Cardiac septum (tissue), 1 donor: ENCODE measurements around a stretch of chr15.

- PRO-cap, result no peak
Observed at GRCh38 chr15:67076224-67077052, 11.0 kb downstream of the SMAD3 start.

GRCh38 chr15:67108288-67108939 is 43.0 kb downstream of the SMAD3 start:
- PRO-cap, result no peak

DNA sequence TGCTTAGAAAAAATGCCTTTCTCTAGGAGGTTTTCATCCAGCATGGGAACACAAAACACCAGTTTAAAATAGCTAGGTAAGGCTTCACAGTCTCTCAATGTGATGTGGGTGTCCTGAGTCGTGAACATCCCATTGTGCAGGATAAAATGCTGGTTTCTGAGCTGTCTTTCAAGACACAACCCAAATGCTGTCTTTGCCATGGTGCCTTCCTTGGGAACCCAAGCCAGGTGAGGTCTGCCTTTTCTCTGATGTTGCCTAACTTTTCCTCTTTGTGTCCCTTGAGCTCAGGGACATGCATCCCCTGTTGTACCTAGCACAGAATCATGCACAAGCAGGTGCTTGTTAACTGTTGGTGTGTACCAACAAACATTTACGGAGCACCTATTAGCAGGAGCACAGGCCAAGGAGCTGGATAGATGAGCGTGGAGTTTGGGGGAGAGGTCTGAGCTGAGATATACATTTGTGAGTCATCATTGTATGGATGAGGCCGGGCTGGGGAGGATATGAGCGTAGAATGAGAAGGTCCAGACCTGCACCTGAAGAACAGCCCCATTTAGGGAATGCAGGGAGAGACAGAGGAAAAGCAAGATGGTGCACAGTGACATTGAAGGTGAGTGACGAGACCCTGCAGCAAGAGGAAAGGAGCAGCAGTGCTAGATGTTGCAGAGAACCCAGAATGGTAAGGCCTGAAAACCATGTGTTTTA is 53.3 kb downstream of the SMAD3 start:
- PRO-cap, result no peak

DNA sequence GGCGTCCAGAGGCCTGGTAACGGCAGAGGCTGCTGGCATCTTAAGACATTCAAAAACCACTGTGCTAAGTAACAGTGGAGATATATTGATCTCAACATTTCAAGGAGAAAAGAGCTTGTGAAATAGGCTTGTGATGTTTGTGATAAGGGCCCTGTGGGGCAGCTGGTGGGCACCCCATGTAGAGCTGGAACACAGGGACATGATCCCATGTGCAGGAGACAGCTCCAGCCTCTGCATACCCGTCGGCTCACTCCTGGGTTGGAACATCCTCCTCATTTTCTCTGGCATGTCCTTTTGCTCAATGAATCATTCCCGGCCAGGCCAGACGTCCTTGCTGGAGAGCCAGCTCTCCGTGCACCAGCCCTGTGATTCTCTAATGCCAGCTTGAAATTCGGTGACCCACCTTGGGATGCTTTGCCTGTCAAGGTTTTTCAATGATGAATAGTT is 77.3 kb downstream of the SMAD3 start:
- PRO-cap, result no peak

- PRO-cap, result no peak
Observed at GRCh38 chr15:67176642-67176993, 77.8 kb downstream of the AAGAB start.

GRCh38 chr15:67240990-67241686 is 13.3 kb downstream of the AAGAB start:
- PRO-cap, result no peak

DNA sequence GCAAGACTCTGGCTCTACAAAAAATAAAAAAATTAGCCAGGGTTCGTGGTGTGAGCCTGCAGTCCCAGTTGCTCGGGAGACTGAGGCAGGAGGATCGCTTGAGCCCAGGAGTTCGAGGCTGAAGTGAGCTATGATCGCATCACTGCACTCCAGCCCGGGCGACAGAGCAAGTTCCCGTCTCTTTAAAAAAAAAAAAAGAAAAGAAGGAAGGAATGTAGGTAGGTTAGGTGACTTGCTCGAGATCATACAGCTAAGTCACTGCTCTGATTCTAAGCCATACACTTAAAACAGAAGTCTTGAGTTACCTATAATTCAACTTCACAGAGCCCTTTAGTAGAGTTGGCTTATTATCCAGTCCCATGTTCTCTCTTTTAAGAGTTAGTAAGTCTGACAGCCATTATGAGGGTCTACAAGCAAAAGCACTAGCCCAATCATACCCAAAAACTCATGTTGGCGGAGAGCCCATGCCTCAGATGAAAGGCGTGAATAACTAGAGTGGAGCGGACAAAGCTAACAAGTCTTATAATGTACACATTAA is 819 bp downstream of the AAGAB start:
- PRO-cap, result no peak

GRCh38 chr15:67542327-67542501 is 289 bp upstream of the MAP2K5 start:
- PRO-cap, result no peak

DNA sequence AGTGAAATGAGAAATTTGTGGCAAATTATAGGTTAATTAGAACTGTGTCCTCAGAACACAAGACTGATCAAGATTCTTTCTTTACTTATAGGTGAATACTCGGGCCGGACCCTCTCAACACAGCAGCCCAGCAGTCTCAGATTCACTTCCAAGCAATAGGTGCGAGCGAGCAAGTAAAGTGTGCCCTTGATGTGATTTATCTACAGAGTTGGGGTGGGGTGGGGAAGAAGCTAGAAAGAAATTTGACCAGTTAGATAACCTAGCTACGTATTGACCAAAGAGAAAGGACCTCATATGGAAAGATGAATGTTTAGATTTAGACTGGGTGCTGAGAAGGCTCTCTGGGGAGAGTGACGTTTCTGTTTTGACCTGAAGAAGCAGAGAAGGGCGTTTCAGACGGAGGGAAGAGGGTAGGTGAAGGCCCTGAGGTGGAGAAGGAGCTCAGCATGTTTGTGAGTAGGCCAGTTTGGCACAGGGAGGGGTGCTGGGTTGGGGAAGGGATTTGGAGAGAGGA is 44.3 kb downstream of the MAP2K5 start:
- PRO-cap, result no peak

- PRO-cap, result no peak
Observed at GRCh38 chr15:67762931-67763553, 62.3 kb upstream of the SKOR1 start.

DNA sequence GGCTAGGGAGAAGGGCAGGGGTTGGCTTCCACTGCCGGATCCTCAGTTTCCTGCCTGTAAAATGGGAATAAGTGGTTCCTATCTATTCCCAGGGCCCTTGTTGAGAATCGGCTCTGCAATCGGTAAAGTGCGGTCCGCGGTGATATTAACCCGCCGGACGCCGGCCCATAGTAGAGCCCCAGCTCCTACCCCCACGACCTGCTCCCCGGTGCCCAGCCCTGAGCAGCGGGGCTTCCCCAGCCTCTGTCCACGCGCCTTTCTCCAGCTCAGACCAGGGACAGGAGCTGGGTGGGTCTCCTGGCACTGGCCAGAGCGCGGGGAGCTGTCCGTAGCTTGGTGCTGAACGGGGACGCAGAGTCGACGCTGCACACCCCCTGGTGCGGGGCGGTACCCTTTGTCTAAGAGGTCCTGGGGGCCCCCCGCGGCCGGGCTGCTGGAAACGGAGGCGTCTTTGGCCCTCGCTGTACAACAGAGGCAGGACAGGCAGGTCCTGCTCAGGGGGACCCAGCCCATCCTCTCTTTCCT is 4.5 kb upstream of the SKOR1 start:
- PRO-cap, result no peak

GRCh38 chr15:67851307-67851738 is 26.0 kb downstream of the SKOR1 start:
- PRO-cap, result no peak

DNA sequence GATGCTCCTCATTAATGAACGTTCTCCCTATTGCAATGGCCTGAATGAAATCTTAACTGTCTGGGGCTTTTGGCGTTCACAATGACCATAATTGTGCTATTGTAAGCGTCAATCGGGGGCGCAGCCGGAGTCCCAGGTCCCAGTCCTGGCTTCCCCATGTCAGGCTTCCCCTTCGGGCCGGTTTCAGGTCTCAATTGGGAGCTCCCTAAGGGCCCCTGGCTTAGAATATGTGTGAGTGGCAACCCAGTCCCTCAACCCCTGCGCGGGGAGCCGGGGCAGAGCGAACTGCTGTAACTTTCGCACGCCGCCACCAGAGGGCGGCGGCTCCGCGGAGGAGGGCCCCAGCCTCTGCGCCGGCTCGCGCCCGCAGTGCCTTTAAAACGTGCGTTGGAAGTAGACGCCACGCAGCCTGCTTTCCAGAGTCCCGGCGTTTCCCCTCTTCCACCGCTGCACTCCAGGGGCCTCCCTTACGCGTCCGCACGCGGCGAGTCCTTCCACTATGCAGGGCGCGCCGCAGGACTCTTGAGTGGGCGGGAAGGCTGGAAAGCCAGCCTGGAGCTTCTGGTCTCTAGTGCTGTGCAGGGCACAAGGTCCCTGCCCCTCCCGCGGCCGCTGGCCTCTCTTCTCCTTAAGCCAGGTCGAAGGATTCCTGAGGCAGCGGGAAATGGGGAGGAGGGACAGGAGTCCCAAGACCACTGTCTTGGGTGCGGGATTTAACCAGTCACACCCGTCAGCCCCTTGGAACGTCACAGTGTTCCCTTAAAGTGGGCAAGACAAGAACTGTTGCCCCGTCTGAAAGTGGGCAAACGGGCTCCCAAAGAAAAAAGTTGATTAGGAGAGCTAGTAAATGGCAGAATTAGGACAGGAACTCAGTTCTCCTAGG is 38.2 kb downstream of the SKOR1 start:
- PRO-cap, result no peak

GRCh38 chr15:68147849-68148404 is 57.2 kb downstream of the CALML4 start:
- PRO-cap, result no peak

DNA sequence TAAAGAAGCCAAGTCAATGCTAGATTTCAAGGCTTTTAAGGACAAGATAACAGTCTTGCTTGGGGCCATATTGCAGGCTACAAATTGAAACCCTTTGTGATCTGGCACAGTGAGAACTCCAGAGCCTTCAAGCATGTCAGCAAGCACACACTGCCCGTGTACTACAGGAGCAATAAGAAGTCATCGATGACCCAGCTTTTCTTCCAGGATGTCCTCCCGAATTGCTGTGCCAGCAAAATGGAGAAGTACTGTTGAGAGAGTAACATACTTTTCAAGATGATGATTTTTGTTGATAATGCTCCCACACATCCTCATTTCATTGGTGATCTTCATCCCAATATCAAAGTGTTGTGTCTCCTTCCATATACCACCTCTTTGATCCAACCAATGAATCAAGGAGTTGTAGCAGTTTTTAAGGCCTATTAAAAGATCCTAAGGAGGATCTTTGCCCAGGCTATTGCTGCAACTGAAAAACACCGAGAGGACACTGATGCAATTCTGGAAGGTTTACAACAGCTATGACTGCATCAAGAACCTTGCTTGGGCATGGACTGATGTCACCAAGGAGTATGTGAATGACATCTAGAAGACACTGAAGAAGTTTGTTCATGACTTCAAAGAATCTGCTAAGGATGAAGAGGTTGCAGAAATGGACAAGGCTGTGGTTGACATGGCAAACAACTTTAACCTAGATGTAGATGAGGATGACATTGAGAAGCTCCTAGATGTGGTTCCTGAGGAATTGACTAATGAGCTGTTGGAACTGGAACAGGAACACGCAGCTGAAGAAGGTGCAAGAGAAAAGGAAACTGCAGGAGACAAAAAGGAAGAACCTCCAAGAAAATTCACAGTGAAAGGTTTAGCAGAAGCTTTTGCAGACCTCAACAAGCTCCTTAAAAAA is 20.1 kb downstream of the CALML4 start:
- PRO-cap, result no peak

DNA sequence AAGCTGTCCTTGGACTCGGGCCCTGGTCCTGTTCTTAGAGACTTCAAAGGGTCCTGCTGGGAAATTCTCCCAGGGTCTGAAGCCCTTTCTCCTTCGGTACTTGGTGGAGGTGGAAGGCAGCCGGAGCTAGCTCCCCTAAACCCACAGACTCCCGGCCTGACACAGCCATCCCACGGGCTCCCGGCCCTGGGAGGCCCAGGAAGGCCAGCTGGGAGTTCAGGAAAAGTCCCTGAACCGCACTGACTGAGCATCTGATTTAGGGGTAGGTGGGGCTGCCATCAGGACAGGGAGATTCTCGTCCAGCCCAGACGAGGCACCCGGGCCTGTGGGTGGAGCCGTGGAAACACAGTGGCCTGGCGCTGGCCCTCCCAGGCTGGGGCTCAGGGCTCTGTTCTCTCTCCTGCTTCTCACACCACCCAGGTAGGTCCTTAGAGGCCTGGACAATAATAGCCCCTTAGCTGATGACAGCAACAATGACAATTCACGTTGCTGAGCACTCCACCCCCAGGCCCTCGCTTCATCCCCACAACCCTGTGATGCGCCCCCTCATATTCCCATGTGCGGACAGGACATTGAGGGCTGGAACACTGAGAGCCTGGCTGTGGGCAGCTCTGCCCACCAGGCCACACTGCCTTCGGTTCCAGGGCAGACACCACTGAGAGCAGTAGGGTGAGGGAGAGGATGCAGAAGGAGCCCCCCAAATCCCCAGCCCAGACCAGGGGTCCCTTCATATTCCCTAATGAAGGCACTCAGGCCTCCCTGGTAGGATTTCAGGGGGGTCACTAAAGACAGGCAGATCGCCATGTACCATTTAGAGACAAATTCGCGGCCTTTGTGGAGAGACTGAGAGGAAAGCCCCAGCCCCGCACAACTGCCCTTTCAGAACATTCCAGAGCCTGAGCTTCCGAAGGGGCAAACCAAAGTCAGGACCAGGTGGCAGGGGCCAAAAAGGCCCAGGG is 4.5 kb downstream of the CALML4 start:
- PRO-cap, result no peak

GRCh38 chr15:68207105-68208085 is 2.3 kb upstream of the CALML4 start:
- PRO-cap, result no peak

DNA sequence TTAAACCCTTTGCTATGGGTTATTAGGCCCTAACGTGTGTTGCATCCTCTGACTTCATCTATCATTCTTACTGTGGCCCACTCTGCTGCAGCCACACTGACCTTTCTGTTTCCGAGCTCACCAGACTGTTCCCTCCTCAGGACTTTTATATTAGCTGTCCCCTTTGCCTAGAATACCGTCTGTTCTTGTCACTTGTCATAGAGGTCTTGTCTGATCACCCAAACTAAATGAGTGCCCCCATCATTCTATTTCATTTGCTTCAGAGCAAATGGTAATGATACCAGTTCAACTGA is 861 bp upstream of the FEM1B start:
- PRO-cap, result no peak

GRCh38 chr15:68298879-68299605 is 21.5 kb downstream of the FEM1B start:
- PRO-cap, result no peak

GRCh38 chr15:68352275-68352954 is 74.9 kb downstream of the FEM1B start:
- PRO-cap, result no peak